Measurements from ENCODE around the genes STON1 and ERLEC1.

- RRBS, 2 experiments = 2 to 6% methylated on average over 37 of the region's 79 CpGs
Observed at GRCh38 chr2:48529645-48530928, at the start of gene STON1. STON1 (plus strand) TSS chr2:48530154.

GRCh38 chr2:50773375-50773946 is 258.5 kb downstream of the NRXN1 start:
- RRBS, 2 experiments = no CpG with 5 or more reads among the region's 5 CpGs

DNA sequence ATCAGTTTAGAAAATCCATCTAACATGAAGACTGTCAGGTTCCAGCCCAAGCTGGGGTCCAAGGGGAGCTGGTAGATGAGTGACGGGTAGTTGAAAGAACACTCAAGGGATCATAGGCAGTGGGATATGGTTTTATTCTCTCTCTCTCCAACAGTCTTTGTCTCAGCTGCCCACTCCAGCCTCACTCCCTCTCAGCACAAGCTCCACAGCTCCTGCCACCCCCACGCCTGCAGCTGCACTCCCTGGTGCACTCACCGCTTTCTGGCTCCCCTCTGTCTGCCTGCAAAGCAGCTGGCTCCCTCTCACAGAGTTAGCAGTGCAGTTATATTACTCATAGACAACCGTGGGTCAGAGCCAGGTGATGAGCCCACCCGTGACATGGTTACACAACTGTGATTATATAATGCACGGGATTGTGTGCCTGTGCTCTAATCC is 277.0 kb upstream of the CHAC2 start:
- RRBS, 2 experiments = no CpG with 5 or more reads among the region's 6 CpGs

DNA sequence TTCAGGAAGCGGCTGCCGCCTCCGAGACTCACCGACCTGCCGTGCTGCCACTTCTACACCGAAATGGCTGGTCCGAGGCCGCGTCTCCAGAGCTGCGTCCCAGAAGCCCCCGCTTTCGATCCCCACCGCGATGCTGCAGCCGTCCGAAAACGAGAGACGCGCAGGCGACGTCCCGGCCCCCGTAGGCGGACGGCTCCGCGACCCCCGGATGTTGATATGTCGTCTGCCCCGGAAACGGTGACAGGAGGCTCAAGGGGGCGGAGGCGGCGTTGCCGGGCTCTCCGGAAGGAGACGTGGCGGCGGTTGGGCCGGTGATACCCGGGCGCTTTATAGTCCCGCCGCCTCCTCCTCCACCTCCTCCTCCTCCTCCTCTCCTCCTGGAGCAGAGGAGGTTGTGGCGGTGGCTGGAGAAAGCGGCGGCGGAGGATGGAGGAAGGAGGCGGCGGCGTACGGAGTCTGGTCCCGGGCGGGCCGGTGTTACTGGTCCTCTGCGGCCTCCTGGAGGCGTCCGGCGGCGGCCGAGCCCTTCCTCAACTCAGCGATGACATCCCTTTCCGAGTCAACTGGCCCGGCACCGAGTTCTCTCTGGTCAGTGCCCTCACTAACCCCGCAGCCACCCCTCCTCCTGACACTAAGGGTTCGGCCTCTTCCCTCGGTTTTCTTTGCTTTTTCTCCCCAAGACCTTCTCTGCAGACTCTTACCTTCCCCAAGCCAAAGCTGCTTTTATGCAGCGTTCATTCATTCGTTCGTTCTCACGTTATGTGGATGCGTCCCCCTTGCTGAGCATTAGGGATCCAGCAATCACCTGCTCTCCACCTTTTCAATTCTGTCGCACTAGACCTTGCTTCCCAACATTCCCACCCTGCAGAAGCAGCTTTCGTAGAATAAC is at the start of gene ERLEC1:
Gene ERLEC1 (plus strand): TSS at position 260 of the 889 bp plus-strand sequence.
- RRBS, 2 experiments = 1% methylated on average over 13 of the region's 75 CpGs

DNA sequence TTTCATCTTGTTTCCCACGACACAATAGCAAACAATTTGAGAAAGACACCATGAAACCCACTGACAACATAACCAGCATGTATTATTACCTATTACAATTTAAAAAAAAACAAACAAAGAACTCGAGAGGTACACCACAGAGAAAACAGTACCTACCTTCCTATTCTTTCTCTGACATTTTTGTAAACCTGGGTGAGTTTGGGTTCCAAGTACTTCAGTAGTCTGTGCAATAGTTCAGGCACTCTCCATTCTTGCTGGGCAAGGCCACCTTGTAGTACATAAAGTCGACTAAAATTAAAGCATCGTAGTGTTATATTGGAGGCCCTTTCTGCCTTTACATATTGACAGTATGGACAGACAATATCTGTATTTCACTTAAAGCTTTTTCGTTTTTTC is 27.9 kb upstream of the GPR75 start:
- RRBS, 2 experiments = no CpG with 5 or more reads among the region's 5 CpGs

DNA sequence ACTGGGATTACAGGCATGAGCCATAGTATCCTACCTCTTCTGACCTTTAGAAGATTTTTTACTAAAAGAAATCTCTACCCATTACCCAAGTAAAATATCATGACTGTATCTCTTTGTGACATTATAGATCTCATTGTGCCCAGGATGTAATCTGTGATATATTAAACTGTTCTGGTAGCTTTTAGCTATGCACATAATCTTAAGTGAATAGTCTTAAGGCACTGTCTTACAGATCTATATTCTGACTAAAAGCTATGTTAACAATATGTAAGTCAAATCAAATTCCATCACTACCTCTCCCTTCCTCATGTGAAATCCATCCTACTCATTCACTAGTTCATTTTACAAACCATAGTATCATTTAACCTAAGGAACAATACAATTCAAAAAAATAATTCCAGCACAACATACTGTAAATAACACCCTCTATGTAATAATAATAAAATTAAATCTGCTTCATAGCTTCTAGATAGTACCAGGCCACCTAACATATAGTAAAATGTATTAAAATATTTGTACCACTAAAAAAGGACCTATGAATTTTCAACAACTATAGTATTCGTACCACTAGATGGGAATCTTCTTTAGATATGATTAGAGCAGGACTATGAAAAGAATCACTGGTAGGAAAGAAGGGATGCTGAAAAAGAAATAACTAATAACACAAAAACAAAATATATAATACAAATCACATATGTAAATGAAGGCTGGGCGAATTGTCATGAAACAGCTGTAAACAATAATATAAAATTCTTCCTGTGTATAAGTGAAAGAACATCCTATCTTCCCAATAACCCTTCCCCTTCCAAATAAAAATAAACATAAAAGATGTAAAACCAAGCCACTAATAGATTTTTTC is 53.2 kb upstream of the GPR75 start:
- RRBS, 2 experiments = no CpG with 5 or more reads among the region's 2 CpGs

DNA sequence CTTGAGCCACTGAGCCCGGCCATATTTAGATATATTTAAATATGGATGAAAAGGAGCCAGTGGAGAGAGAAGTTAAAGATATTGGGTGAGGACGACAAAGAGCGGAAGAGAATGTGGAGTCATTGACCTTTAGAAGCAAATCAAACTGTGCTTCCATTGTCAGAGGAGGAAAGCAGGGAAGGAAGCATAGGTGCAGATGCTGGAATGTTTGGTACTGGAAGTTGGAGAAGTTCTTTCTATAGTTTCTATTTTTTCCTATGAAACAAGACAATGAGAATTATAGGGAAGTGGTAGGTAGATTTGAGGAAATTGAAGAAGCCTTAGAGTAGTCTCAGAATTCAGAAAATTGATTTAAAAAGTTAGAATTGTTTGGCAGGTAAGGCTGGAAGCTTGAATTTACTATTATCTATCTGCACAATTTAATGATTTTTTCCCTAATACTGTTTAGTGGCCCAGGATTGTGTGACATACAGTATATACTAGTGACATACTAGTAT is 3.3 kb downstream of the ACYP2 start:
- RRBS, 2 experiments = no CpG with 5 or more reads among the region's 3 CpGs

DNA sequence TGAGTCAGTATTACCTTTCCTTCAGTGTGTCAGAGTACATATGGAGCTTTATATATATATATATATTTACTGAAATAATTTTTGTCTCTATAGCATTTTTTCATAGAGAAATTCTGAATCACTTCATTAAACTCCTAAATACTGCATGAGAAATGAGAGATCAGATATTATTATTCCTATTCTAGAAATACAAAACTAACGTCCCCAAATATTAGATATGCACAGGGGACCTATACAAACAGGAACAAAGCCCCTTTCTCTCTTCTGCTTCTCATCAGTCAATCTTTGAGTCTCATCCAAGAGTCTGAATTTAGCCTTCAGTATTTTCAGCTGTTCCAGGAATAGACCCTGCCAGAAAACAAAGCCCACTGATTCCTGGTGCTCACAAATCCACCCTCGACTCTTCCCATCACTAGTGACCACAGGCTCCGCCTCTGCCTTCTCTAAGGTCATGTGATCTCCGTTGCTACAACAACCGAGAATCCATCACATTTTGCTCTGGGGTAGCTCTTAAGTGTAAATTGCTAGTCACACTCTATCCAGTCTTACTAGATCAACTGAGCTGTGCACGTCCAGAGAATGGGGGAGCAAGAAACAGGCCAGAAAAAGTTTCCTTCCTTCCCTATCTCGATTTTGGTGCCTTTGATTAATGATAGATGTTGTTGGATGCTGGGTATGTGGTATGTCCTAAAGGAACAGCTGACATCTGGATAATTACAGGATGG is 46.4 kb upstream of the SPTBN1 start:
- RRBS, 2 experiments = no CpG with 5 or more reads among the region's 7 CpGs

- RRBS, 2 experiments = 3 to 6% methylated on average over 63 to 67 of the region's 100 CpGs
Observed at GRCh38 chr2:54456525-54457364, 618 bp downstream of the SPTBN1 start.

GRCh38 chr2:54604734-54605593 is 118.5 kb upstream of the EML6 start:
- RRBS, 2 experiments = no CpG with 5 or more reads among the region's 13 CpGs

- RRBS, 2 experiments = no CpG with 5 or more reads among the region's 5 CpGs
Observed at GRCh38 chr2:54620607-54621233, 102.7 kb upstream of the EML6 start.

DNA sequence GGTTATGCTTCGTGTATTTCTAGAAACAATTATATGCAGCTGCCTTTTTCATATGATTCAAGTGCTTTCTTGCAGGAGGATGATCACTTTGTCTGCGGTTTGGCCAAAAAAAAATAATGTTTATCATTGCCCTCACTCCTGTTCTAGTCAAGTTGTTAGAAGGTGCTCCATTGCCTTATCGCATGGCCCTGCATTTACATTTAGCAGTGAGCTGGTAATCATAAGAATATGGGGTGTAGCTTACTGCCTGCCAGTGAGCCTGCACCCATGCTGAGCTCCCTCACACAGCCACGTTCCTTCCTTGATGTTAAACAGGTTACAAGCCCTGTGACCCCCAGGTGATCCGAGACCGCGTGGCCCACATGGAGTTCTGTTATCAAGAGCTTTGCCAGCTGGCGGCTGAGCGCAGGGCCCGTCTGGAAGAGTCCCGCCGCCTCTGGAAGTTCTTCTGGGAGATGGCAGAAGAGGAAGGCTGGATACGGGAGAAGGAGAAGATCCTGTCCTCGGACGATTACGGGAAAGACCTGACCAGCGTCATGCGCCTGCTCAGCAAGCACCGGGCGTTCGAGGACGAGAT is 94.8 kb upstream of the EML6 start:
- RRBS, 2 experiments = no CpG with 5 or more reads among the region's 22 CpGs

DNA sequence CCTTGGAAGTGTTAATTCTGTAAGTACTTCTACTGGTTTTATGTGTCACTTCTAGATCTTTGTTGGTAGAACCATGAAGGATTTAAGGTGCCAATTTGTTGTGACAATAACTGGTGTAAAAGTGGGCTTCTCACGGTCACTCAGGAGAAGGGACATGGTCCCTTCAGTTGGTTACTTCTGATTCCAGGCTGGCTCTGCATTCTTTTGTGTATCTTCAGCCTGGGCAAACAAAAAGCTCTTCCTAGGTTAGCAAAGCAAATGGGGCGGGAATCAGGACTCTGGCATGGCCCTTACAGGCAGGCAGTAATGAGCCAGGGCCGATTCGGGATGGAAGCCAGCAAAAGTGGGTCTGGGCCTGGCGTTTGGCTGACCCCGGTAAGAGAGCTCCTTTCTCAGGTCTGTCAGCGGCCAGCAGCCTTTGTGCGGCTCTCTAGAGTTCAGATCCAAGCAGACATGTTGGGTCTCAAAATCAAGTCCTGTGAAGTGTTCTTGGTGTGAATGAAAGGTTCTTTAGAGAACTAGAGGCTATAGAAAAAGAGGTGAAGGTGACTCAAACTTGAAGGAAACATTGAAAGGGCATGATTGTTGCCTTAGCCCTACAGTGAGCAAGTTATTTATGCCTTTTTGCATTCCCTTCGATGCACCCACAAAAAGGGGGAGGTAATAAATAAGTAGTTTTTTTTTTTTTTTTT is 81.5 kb upstream of the EML6 start:
- RRBS, 2 experiments = no CpG with 5 or more reads among the region's 9 CpGs

DNA sequence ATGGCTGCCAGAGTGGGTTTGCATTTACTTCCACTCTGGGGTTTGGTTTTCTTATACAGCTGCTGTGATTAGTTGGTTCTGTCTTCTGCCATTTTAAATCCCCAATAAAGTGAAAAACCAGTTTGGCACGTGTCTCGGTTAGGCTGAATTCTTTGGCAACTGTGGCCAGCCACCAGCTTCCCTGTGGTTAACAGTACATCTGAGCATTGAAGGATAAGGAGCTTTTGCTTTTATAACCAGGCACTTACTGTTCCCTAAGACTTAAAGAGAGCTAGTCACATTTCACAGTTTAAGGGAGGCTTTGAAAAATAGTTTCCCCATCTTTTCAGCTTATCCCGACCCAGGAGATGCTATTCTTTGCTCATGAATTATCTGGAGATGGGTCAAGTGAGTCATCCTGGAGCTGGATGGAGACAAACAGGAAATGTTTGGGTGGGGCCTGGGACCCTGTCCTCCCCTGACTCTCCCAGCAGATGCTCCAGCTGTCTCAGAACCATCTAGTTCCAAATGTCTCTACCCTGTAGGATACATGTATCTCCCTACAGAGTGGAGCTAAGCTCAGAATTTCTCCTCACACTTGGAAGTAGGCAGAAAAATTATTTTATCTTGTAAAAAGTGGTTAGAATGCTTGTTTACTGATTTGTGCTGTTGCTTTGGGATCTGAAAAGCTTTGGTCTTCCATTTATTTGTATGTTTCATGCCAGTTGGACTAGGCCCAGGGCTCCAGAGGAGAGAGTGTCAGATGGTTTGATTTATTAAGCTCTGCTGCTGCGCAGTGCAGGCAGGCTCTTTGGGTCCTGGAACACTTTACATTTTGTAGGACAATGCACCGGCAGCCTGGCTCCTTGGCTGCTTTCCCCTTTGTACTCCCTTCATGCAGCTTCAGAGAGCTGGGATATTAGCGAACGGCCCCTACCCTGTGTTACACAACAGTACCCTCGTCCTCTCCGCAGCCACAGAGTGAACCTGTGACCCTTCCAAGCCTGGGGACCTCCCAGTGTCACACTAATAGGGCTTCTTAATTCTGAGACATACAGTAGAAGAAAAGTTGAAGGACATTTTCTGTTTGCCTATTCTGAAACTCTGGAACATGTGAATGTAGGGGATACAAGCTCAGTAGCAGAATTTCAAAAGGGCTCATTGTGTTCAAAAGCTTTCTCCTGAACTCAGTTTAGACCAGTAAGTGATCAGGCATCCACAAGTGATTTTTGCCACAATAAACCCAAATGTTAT is 56.9 kb upstream of the EML6 start:
- RRBS, 2 experiments = no CpG with 5 or more reads among the region's 9 CpGs

DNA sequence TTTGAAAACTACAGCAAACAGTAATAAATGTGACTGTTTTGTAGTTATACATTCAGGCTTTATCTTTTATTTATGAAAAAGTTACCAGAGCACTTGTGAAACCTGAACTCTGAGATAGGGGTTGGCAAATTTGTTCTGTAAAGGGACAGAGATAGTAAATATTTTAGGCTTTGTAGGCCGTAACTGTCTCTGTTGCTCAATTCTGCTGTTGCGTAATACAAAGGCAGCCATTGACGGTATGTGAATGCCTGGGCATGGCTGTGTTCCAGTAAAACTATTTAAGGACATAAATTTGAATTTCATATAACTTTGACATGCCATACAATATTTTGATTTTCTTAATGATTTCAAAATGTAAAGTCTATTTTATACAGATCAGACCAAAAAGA is 53.6 kb upstream of the EML6 start:
- RRBS, 2 experiments = no CpG with 5 or more reads among the region's 3 CpGs

GRCh38 chr2:54672545-54673277 is 50.8 kb upstream of the EML6 start:
- RRBS, 2 experiments = no CpG with 5 or more reads among the region's 9 CpGs

DNA sequence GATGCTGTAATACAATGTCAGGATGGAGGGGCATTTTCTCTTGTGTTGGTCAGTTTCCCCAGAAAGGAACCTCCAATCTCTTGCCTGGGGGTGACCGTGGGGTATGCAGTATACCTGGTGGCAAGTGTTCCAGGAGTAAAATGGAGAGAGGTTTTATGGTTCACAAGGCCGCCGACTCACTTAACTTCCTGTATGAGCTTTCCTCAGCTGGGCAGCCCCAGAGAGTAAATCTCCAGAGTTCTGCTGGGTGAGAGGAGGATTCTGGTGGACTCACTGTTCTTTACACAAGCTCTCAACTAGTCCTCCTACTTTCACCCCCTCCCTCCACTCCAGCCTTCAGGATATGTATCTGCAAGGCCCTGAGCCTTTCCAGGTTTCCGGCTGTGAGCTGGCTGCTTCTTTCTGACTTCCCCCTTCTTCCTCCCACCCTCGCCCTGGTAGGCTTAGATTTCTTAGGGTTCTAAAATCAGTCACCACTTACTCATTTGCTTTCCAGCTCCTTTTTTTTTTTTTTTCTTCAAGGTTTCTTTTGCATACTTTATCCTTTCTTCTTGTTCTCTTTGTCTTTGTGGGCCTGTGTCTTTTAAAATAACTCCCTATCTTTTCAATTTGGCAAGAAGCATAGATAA is 34.0 kb downstream of the EML6 start:
- RRBS, 2 experiments = no CpG with 5 or more reads among the region's 5 CpGs

- RRBS, 2 experiments = no CpG with 5 or more reads among the region's 16 CpGs
Observed at GRCh38 chr2:54947269-54947836, 102.9 kb downstream of the RTN4 start.

- RRBS, 2 experiments = no CpG with 5 or more reads among the region's 14 CpGs
Observed at GRCh38 chr2:54962141-54962916, 87.9 kb downstream of the RTN4 start.

GRCh38 chr2:54980609-54981428 is 69.4 kb downstream of the RTN4 start:
- RRBS, 2 experiments = no CpG with 5 or more reads among the region's 8 CpGs

Measured in LNCaP clone FGC (cell line).